Skin of body (tissue), 2 donors: ENCODE results near the genes GSG1, ATF7IP and H2AJ.

GRCh38 chr12:12563912-12564336, 1.3 kb upstream of the DUSP16 start:
- RAMPAGE, long total RNA: no peak

DNA sequence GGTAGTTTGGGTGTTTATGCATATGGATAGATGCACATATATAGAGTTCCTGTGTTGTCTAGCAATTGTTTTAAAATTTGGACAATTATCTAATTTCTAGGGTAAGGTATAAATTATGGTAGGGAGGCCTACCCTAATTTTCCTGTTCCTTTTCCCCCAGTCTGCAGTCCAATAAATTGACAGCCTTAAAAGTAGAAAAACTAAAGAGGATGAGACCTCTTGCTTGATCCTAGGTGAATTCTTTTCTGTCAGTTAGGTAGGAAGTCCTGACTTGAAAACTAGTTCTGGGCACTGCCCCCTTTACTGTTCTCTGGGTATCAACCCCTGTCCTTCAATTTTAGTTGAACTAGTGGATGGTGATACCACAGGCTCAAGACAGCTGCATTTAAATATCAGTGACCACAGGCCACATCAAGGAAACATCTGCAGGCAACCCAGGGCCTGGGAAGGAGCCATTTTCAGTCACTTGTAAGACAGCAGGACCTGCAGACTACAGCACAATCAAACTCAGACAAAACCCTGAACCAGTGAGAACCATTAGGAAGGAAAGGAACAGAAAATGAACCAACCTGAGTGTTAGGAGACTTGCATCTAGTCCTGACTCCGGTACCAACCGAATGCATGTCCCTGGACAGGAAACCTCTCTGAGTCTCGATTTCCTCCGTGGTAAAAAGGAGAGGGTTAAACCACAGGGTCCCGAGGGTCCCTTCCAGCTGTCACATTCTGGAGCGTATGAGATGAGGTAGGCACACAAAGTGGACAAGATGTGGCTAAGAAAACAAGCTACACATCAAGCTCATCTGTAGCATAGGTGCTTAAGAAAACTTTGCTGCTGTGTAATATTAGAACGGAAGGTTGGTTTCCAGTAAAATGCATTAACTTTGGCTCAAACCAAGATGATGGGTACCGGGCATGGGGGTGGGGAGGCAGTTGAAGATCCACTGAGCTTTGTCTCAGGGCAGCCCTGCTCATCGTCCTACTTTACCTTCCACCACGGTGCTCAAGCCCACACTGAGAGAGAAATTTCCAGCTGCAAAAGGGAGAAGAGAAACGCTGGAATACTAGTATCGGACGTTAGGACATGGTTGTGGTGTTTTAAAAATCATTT, 1.7 kb upstream of the CDKN1B start:
- RAMPAGE, long total RNA: no peak

GRCh38 chr12:12716250-12716623, 931 bp upstream of the CDKN1B start:
- RAMPAGE, long total RNA: no peak

GRCh38 chr12:12720963-12721638, 3.9 kb downstream of the CDKN1B start:
- RAMPAGE, long total RNA: no peak

DNA sequence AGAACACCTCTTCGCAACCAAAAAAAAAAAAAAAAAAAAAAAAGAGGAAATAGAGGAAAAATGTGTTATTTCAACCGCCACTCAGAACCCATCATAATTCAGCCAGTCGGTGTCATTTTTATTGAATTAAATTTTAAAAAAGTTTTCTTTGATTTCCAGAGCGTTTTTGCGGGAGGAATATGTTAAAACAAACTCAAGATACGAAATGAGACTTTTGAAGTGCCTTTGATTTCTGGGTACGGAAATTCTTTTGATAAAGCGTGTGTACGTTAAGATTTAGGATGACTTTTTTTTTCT, 8.9 kb downstream of the CDKN1B start:
- RAMPAGE, long total RNA: no peak

DNA sequence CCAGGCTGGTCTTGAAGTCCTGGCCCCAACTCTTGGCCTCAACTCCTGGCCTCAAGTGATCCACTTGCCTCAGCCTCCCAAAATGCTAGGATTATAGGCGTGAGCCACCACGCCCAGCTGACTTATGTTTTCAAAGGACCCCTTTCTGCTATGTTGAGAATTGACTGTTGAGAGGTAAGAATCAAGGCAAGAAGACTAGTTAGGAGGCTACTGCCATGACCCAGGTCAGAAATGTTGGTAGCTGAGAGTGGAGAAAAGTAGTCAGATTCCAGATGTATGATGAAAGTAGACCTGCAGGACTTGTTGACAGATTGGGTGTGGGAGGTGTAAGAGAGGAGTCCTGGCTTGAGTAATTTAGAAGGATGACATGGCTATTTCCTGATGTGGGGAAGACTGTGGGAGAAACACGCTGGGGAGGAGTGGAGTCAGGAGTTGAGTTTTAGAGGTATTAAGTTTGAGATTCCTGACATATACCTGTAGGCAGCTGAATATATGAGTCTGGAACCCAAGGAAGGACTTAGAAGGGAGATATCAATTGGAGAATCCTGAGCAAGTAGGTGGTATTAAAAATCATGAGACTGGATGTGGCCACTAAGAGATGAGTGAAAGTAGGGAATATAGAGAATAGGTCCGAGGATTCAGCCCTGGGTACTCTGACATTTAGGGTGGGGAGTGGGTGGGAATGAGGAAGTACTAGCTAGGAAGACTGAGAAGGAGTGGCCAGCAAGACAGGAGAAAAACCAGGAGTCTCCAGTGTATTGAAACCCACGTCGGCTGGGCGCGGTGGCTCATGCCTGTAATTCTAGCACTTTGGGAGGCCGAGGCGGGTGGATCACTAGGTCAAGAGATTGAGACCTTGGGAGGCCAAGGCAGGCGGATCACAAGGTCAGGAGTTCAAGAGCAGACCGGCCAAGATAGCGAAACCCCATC, 12.6 kb upstream of the DDX47 start:
- RAMPAGE, long total RNA: no peak

DNA sequence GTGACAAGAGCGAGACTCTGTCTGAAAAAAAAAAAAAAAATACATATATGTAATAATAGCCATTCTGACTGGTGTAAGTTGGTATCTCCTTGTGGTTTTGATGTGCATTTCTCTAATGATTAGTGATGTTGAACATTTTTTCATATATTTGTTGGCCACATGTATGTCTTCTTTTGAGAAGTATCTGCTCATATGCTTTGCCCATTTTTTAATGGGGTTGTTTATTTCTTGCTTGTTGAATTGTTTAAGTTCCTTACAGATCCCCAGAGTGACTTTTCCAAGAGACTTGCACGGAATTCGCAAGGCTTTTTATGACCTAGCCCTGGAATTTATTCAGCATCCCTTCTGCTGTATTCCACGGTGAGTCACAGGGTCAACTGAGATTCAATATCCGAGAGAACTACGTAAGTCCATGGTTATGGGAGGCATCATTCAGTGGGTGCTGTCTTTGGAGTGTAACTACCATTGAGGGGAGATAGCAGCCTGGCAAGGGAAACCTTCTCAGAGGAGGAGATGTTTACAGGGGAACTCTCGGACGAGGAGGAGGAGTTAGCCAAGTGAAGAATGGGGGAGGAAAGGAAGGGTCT, 21.0 kb upstream of the GPRC5A start:
- RAMPAGE, long total RNA: no peak

GRCh38 chr12:12909940-12910554, 18.7 kb downstream of the GPRC5A start:
- RAMPAGE, long total RNA: no peak

- RAMPAGE, long total RNA: no peak
Measured at GRCh38 chr12:12979686-12980437, 20.2 kb downstream of the HEBP1 start.

GRCh38 chr12:12999691-12999991, 424 bp downstream of the HEBP1 start:
- RAMPAGE, long total RNA: no peak

GRCh38 chr12:13100957-13101931, 2.2 kb downstream of the GSG1 start:
- RAMPAGE, long total RNA: no peak

- RAMPAGE, long total RNA: no peak
Measured at GRCh38 chr12:13102731-13103386, 608 bp downstream of the GSG1 start.

DNA sequence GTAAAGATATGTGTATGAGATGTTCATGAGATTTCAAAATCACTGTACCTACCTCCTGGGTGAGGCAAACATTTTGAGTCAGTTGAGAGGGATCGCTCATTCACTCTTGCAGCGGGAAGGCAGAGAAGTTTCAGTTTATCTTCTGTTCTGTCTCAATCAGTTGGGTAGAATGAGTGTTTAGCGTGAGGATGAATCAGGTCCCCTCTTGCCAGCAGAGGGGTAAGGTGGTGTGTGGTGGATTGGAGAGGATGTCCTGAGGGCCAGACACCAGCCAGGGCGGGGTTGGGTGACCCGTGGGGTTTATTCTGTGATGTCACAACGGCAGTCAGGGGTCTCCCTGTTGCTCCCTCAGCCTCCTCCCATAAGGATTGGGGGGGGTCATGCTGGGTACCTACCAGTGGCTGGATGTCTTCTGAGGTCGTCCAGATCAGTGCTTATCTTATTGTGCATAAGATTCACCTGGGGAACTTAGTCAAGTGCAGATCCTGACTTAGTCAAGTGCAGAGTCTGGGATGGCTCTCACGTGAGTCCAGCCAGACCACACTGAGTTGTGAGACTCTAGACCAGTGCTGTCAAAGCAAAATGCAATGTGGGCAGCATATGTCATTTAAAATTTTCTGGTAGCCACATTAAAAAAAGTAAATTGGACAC, at the start of gene GSG1:
TSS of gene GSG1 (minus strand) at position 255 of the 651 bp plus-strand sequence.
- RAMPAGE, long total RNA: no peak

DNA sequence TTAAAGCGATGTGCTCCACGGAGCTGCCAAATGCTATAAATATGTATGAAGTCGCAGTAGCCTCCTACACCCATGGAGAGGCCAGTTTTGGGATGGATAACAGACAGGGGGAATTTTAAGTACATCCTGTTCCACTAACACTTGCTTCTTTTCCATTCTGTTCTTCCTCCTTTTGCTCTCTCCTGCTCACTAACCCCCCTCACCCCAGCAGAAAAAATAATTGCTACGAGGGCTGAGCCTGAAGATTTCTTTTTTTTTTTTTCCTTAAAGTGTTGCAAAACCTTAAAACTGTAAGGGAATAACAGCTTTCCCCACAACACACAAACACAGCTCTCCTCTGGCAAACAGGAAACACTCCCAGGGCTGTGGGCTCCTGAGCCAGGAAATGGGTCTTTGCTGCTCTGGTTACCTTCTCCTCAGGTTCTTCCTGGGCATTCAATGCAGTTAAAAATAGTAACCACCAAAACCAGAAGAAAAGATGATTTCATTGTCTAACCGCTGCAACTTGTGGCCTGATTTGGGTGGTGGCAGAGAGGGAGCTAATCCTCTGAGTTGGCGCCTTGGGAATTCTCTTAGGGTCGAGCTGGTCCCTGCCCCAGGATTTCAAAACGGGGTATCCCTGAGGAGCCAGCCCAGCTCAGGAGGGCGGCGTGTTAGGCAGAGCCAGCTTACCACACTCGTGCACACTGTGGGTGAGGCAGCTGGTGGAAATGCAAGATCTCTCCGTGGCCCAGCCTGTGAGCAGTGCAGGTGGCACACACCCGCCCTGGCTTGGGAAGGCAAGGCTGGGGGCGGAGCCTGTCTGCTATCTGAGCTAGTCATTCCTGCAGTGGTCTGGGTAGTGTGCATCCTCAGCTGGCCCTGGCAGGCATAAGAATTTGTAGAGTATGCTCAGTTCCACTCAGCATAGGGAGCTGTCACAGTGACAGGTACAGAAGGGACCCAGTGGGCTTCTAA, 17.1 kb upstream of the EMP1 start:
- RAMPAGE, long total RNA: no peak

GRCh38 chr12:13209663-13210251, 13.2 kb downstream of the EMP1 start:
- RAMPAGE, long total RNA: no peak

DNA sequence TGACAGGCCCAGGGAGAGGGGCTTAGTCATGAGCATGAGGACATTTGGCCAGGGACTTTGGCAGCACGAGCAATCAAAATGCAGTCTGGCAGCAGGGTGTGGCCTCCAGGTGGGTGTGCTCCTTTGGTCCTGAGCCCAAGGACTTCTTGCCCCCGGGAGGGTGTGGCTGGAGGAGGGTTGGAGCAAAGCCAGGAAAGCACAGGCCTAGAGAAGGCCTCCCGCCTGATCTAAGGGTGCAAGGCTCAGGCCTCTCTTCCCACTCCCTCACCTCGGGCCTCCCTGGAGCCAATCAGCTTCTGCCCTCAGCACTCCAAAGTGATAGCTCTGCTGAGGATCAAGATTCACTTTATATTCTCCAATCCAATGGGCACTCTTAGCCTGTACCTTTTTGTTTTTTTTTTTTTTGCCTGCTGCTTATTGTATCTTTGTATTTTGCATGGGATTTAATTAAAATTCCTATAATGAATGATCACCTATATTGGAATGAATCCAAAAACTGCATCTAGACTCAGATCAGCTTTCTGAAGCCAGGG, 25.8 kb downstream of the EMP1 start:
- RAMPAGE, long total RNA: no peak

DNA sequence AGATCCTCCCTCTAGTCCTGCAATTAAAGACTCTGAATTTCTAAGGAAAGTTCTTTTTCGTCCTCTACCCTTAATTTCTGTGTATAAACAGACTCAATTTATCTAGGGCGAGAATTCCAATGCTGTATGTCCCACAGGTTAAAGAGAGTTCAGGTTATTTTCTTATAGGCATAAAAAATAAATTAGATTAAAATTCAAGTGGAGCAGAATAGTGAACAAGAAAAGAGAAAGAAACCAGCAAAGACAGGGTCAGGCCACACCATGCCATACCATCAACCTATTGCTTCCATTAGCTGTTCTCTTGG, 24.6 kb downstream of the GRIN2B start:
- RAMPAGE, long total RNA: no peak

DNA sequence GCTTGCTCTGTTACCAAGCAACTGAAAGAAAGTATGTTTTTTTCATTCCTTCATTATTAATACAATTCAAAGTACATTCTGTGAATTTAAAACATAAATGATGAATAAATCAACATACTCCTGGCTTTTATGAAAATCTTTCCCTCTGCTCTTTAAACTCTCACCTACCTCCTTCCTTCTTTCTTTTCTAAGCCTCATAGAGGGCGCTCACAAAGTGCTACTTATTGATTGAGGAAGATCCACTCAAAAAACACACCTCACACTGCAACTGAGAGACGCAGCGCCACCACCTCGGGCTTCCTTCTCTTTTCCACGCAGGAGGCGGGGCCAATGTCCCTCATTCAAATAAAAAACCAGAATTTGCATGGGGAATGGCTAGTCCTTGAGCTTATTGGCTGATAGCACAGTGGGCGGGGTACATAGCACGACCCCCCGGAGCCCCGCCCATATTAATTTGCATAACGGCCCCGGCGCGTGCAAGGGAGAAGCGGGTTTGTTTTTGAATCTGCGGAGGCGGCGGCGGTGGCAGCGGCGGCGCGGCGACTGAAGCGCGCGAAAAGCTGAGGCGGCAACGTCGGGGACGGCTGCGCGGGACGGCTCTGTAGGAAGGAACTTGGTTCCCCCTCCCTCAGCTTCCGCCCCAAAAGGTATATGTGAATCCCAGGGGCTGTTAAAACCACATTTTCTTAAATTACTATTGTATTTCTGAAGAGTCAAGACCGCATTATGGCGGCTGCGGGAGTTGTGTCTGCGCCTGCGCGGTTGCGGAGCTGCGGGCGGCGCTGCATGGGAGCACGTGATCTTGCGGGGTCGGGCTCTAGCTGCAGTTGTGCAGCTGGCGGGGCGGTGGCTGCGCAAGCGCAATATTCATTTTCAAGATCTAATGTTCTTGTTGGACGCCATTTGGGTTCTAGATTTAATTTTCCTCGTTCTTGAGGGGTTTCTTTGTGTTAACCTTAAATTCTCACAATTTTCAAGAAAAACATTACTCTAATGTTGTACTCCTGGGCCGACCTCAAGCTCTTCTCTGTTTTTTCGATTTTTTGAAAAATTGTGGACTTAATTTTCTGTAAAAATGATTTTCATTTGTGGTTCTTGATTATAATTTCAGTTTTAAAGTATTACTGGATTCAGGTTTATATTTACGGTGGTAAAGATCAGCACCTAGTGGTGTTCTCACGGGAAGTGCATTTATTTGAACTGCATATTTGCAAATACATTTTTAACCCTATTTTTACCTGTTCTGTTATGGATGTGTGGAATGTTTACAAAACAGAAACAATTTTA, at the start of gene ATF7IP:
TSS of gene ATF7IP (plus strand) at position 502 of the 1,287 bp plus-strand sequence.
- RAMPAGE, long total RNA: no peak

DNA sequence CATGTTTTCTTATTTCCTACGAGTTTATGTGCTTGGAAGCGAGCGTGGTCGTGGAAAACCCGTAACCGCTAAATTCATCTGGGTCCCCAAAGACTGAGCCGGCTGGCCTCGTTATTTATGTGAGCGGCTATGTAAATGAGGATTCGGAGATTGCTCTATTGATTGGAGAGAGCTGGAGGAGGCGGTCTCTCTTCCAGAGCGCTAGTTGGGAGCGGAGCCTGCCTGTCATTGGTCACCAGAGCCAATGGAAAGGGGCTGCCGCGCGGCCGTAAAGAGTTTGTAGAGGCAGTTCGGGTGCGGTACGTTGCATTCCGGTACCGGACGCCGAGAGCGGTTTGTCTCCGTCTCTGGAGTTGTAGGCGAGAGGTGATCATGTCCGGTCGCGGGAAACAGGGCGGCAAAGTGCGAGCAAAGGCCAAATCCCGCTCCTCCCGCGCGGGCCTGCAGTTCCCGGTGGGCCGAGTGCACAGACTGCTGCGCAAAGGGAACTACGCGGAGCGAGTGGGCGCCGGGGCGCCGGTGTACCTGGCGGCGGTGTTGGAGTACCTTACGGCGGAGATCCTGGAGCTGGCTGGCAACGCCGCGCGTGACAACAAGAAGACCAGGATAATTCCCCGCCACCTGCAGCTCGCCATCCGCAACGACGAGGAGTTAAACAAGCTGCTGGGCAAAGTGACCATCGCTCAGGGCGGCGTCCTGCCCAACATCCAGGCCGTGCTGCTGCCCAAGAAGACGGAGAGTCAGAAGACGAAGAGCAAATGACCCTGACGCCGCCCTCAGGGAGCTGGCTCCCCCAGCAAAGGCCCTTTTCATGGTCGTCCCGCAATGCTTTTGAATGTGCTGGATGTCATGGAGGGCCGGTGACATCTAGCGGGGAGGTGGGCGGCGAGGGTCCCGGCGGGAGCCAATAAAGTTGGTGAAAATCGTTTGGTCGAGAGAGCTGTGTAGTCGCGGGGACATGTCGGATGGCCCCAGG, at the start of gene H2AJ:
TSS of gene H2AJ (plus strand) at position 307 of the 976 bp plus-strand sequence.
- RAMPAGE, long total RNA: start-site peak on the plus strand centred at position 300 of the sequence, 113 bp wide, 3,986 and 188 reads in 2 replicates

GRCh38 chr12:14793457-14794140, 9.7 kb downstream of the WBP11 start:
- RAMPAGE, long total RNA: no peak